Penis (tissue), 1 donor: ENCODE results near the gene PF4V1.

DNA sequence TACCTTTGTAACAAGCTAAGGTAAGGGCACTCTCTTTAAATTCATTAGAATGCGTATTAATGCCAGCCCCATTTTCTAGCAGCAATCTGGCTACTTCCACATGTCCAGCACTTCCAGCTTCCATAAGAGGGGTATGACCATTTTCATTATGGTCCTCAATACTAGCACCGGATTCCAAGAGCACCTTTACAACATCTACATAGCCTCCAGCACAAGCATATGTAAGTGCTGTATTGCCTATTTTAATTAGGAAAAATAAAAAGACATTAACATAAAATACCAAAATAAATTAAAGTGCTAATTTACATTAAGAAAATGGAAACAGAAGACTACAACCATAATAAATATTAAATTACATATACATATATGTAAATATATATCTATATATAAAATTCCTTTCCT, 84.4 kb upstream of the COX18 start:
- PRO-cap, result no peak

DNA sequence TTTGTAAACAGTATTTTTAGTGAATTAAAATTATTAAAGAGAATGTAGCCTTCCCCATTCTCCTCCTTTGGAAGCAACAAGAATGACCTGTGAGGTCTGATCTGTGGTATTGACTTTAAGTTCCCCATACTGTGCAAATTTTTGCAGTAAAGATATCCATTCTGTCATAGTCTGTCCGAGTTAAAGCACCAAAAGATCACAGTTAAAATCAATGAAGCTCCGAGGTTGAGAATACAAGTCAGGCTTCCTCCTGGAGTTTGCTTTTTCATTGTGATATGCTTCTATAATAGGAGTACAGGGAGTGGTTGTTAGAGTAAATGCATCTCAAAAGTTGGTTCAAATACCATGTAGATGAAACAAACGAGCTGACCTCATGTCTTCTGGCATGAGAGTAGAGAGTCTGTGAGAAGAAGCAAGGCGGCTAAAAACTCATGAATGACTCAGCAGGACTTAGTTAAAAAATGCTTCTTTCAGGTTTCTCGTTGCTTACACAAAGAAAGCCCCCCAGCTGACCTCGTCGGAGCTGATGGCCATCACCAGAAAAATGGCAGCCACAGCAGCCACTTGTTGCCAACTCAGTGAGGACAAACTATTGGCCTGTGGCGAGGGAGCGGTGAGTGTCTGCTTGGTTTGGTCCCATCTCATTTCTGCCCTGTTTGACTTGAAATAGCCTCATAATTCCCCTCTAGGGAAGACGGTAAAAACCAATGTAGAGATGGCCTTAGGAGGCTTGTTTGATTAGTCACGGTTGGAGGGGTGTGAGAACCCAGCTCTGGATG, 14.3 kb downstream of the AFP start:
- PRO-cap, result no peak

GRCh38 chr4:73606179-73606906, 13.9 kb downstream of the RASSF6 start:
- PRO-cap, result no peak

DNA sequence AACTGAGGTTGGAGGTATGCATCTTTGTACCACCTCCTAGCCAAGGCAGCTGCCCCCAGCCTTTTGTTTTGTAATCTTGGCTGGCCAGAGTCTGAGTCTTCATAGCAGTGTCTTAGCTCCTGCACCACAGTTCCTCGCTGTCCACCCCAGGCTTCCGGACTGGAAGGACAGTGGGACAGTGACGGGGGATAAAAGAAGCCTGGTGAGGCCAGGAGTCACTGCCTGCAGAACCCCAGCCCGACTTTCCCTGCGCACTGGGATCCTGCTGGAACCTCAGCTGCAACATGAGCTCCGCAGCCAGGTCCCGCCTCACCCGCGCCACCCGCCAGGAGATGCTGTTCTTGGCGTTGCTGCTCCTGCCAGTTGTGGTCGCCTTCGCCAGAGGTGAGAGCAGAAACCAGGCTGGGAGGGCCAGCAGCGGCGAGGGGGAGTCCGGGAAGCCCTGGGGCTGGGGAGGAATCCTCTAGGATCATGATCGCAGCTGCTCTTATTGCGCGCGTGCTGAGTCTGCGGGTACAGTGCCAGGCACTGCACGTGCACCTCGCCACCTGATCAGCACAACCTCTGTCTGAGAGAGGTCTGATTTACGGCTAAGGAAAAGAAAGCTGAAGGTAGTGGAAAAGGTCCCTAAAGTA, at the start of gene PF4V1:
PF4V1 (plus strand) TSS at position 218 of the 635 bp plus-strand sequence.
- PRO-cap, result no peak

DNA sequence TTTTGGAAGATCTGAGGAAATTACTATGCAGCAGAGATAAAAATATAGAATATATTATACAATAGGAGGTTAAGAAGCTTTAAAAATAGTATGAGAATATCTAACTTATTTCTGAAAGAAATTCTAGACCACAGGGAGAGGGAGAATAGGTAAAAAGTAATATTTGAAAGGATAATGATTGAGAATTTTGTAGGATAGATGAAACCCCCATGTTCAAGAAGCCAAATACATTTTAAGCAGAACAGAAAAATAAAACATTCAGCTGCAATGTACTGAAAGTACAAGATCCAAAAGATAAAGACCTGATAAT, 15.4 kb downstream of the CXCL1 start:
- PRO-cap, result no peak

- PRO-cap, result no peak
Measured at GRCh38 chr4:74104345-74104538, 5.2 kb upstream of the CXCL2 start.

DNA sequence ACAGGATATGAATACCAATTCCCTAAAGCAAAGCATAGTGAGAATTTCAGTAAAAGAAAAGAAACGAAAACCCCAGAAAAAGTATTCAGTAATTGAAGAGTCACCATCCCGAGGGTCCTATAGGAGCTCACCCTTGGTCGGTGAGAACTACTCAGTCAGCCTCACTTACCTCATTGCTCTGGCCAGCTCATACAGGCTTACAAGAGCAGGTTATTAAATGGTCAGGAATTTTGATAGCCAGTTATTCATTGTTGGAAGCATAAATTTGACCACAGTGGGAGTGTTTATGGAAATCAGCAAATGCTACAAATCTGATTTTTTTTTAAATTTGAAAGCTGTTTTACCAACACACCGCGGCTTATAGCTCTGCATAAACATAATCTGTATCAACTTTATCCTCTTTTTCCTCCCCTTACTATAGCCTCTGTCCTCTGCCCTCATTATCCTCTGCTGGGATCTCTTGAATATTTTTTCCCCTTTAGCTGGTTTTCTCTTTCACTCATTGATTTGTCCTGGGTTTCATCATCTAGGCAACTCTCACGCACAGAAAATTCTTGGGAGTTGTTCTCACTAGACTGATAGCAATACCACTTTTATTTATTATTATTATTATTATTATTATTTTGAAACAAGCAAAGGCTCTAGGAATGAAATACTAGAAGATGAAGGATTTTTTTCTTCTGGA, 11.0 kb upstream of the CXCL2 start:
- PRO-cap, result no peak

GRCh38 chr4:74214628-74215006, 56.7 kb downstream of the MTHFD2L start:
- PRO-cap, result no peak

- PRO-cap, result no peak
Measured at GRCh38 chr4:74231100-74231534, 73.2 kb downstream of the MTHFD2L start.

GRCh38 chr4:74452599-74453470, 7.9 kb downstream of the AREG start:
- PRO-cap, result no peak

DNA sequence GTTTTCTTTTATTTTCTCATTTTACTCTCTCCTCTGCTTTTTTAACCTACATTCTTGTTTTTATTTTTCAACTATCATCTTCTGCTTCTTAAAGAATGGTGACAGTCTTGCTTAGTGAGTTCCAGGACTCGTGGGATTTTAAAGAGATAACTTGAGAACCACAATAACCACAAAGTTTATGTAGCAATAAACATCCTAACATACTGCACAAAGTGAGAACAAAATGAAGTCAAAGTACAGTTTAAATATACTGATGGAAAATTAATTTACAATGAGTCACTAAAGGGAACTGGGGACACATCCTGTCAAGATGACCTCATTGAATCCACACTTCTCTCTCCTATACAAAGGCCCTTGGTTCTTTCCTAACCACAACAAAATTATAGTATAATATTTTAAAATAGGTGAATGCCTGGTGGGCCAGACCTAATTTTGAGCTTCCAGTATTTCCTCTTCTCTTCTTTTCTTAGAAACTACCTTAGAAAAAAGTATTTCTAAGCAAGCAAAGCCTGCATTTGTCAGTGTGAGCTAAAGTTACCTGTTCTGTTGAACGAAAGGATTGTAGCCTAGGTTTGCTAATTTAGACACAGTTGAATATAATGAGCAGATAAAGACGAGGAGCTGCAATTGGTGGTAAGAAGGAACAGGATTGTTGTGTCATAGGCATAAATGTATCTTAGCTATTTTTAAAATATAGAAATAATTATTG, 169.5 kb downstream of the BTC start:
- PRO-cap, result no peak

DNA sequence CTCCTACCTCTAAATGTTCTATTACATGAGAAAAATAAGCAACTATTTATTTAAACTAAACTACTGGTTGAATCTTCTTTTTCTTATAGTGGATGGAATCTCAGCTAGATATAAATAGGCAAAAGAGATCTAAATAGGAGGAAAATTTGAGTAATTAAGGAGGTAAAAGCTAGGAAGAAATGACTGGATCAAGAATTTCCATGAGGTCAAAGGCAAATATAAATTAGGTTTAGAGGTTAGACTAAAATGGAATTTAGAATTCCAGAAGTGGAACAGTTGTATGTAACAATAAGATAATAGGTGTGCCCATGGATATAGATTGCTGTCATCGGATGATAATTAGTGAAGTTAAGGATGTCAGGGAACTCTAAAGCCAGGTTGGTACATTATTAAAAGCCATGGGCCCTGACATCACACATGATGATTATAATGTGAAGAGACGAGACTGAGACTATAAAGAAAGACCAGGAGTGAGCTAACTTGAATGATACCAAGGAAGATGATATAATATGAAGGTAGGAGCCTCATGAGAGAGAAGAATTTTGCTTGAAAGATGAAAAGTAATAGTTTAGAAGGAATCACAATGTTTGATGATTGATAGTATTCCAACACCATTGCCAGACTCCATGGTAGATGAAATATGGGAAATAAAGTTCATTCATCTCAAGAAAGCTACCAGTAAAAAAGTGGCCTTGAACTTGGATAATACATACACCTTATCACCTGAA, 49.7 kb upstream of the PARM1 start:
- PRO-cap, result no peak

GRCh38 chr4:74935017-74935418, 2.1 kb downstream of the PARM1 start:
- PRO-cap, result no peak

DNA sequence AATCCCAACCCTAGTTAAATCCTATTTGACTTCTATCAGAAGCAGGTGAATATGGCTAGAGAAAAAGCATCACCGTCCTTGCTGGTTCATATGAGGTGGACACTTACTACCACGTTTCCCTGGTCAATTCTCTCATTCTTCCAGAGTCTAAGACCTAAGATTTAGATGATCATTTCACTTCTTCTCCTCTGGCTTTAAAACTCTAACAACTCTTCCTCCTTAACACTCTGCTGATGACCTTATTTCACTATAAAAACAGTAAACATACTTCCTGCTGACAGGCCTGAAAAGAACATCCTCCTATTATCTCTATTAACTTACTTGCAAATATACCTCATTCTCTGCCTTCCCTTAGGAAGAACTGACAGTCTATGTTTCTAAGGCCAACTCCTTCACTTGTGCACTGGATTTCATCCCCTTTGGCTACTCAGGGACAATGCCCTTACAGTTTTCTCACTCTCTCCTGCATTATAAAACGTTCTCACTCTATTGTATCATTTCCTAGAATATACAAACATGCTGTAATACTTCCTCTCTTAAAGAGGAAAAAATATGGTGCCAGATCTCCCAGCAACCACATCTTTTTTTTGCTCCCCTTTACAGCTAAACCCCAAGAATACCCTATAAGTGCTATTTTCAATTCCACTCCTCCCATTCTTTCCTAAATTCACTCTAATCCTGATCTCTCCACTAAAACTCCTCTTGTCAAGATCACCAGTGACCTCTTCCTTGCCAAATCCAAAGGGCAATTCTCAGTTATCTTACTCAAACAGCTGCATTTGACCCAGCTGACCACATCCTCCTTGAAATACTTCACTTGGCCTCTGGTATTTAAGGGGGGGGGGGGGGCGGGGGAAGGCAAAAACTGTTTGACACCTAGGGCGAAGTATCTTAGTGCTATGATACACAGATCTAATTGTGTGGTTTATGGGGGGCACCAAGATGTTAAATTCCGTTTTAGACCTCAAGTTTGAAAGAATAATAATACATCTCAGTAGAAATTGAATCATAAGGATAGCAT, 1.8 kb downstream of the RCHY1 start:
- PRO-cap, result no peak

GRCh38 chr4:75643707-75644735, 13.7 kb upstream of the CDKL2 start:
- PRO-cap, result no peak

GRCh38 chr4:75725540-75726142, 1.3 kb downstream of the USO1 start:
- PRO-cap, result no peak

GRCh38 chr4:75831805-75832401, 70.3 kb downstream of the PPEF2 start:
- PRO-cap, result no peak

GRCh38 chr4:75841688-75842482, 60.4 kb downstream of the PPEF2 start:
- PRO-cap, result no peak

DNA sequence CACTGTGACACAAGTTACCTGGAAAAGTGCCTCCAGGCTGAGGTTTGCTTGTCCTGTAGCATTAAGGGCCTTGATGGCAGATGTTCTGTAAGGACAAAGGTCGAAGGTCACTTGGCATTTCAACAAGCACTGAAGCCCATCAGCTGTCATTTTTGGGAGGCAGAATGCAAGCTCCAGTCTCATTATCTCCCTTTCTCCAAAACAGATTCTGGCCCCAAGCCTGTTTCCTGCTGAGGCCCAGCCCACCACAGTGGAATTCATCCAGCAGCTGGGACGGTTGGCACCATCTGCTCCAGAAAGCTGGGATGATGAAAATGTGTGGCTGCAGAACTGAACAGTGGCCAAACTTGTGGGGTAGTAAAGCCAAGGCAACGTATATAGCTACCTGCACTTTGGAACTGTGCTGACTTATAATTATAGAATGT, 17.7 kb upstream of the PPEF2 start:
- PRO-cap, result no peak

- PRO-cap, result no peak
Measured at GRCh38 chr4:76010805-76011439, 3.6 kb upstream of the CXCL9 start.